H7 (cell line): ENCODE data around the genes ACRV1 and CDON.

GRCh38 chr11:125335034-125335586 is 161.0 kb downstream of the FEZ1 start:
- RAMPAGE, long total RNA = no peak

DNA sequence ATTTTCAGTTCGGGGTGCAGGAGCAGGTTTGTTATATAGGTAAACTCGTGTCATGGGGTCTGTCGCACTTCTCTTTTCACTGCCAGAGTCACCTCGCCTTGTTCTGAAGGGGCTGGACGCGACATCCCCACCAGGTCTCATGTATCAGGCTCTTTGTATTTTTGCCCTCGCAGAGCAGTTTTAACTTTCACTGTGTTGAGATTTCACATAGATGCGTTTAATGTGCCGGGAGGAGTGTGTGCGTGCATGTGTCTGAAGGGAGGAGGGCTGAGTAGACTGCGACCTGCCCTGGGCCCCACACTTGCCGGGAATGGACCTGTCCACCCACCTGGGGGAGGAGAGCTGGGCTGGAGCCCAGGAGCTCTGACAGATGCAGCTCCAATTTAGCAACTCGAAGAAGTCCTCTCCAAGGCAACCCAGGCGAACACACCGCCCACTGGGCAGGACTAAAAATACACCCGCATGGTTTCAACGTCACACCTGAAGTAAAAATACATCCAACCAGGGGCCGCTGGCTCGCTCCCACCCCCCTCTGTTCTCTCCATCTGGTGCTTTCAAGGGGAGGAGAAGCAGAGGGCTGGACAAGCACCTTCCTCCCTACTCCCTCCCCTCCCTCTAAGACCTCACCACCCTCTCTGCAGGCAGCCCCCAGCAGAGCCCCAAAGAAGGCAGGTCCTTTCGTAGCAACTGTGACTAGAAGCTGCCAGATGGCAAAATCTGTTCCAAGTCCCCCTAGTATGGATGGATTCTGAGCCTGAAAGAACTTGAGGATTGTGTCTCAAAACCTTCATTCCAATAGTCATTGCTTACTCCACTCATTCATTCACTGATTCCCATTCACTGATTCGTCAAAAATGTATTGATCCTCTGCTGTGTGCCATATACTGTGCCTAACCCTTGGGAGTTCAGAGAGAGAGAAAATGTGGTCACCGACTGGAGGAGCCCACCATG is 119.9 kb downstream of the FEZ1 start:
- RAMPAGE, long total RNA = no peak

DNA sequence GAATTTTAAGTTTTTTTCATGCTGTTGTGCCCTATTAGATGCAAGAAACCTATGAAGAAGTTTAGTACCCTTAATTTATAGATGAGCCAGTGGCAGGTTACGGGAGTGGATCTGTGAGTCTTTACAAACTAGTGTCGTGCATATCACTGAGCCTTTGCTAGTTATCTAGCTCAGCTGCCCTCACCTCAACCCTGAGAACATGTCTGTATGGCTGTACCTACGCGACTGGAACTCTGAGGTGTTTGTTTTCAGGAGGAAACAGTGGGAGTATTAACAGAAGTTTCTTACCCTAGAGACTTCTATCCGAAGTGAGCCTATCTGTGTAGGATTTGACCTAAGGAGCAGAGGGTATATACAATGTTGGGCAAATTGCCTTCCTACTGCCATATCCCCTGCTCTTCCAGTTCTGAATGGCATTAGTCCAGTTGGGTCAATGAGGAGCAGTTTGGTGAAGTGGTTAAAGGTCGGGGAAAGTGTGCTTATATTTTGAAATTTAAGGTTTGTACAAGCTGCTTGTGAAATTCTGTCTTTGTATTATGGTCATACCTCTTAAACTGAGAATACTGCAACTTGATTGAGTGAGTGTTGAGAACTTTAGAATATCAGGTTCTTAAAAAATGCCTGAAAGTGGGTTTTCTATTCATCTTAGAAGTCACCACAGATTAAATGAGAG is 1.6 kb downstream of the EI24 start:
- RAMPAGE, long total RNA = no peak

- RAMPAGE, long total RNA = no peak
Observed at GRCh38 chr11:125572148-125572704, 2.9 kb downstream of the EI24 start.

- RAMPAGE, long total RNA = no peak
Observed at GRCh38 chr11:125680718-125681246, at the start of gene ACRV1. Gene ACRV1 (minus strand): TSS chr11:125680847.

DNA sequence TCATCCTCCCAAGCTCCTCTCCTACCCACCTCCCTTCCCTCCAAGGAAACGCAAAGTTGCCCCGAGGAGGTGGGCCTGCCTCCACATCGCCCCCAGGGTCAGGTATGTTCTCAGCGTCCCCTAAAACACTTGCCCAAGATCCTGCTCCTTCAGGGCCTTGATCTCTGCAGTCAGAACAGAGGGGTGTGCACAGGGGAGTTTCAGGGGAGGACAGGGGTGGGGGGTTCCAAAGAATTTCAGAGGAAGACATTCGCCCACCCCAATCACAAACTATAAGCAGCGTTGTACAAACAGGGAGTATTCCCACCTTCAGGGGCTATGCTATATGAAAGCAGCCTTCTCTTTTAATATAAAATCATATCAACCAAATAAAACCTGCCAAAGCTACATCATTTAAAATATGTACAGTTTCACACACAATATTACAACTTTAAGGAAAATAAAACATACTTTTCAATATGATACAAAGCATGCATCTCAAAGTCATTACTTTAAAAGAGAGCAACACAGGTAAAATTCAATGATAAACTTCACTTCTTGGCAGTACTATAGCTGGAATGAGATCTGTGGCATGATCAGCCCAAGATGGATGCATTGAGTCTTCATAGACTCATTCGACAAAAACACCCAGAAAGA is 11.4 kb downstream of the VSIG10L2 start:
- RAMPAGE, long total RNA = no peak

DNA sequence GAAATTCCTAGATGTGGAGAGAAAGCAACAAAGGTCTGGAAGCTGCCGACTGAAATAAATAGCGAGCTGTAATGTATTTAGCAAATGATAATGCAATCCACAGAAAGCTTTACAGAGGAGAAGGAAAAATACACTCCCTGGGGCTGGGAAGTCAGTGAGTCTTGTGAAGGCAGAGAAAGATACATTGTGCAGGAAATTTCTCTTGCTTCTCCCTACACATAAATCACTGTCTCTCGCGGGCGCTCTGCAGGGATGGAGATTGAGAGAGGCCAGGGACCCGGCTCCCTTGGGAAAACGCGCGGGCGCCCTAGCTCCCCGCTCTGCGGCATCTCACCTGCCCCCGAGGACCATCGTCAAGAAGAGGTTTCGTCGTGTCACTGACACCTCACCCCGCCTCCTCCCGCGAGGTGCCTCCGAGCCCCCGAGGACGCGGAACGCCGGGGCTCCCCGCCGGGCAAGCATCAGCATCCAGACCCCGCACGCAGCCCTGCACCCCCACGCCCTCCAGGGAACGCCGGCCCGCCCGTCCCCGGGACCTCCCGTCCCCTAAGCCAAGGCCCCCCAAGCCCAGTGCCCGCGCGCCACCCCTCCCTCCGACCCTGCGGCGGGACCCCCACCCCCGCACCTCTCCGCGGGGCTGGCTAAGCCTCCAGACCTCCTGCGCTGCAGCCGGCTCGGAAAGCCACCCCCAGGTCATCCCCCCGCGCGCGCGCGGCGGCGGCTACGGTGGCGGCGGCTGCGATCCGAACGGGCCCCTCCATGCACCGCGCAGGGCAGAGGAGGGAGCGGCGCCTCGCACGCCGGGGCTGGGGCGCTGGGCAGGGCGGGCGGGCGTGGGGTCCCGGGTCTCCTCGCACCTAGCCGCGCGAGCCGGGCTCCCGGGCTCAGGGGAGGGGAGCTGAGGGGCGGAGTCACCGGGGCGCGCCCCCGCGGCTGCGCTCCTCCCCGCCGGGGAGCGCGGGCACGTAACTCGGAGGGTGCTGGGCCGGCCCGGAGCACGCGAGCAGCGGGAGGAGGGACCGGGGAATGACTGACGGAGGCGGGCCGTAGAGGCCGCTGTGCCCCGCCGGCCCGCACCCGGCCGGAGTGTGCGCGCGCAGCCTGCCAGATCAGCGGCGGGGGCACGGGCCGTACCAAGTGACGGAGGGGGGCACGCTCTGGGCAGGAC is at the start of gene CDON:
Gene CDON (minus strand): TSS at position 913 of the 1,168 bp plus-strand sequence.
- RAMPAGE, long total RNA = no peak

GRCh38 chr11:126132155-126132719 is 69.6 kb upstream of the CDON start:
- RAMPAGE, long total RNA = no peak

DNA sequence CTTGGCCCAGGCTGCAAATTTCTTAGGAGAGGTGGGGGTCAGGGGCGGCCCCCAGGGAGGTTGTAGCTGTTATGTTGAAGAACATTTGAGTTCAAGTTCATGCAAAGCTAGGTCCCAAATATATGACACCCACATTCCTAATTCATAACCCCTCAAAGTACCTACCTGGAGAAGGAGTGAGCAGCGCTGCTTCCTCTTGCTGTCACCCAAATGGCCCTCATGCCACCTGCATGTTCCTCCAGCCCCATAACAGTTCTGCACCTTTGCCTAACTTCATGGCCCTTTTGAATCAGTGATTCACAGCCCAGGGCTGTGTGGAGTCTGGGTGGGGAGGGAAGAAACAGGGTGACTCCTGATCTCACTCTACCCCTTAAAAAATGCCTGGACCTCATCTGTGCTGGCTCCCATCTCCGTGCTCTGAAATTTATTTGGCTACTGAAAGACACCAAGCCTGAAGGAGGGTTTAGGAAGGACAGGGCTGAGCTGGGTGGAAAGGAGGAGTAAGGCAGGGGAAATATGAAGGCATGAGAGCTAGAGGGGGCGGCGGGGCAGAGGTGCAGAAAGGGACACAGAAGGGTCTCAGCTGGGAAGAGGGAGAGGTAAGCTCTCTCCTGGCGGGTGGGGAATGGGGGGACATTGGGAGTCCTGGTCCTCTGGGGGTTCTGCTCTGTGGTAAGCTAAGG is 71.4 kb downstream of the RPUSD4 start:
- RAMPAGE, long total RNA = no peak

DNA sequence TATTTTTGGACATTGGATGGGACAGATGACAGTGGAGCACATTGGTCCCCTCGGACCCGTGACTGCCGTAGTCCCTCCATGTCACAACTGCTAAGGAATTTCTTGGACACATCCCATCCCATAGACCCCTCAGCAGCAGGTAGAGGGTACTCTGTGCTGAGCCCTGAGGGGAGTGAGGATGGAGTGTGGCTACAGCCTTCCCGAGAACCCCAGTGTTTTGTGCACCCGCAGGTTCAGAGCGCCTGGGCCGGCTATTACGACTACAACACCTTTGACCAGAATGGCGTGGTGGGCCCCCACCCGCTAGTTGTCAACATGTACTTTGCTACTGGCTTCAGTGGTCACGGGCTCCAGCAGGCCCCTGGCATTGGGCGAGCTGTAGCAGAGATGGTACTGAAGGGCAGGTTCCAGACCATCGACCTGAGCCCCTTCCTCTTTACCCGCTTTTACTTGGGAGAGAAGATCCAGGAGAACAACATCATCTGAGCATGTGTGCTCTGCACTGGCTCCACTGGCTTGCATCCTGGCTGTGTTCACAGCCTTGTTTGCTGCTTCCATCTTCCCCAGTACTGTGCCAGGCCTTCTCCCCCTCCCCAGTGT is 5.6 kb upstream of the TIRAP start:
- RAMPAGE, long total RNA = no peak

GRCh38 chr11:126282084-126282697 is 702 bp upstream of the TIRAP start:
- RAMPAGE, long total RNA = no peak

- RAMPAGE, long total RNA = no peak
Observed at GRCh38 chr11:126331959-126332903, 23.3 kb upstream of the ST3GAL4 start.

DNA sequence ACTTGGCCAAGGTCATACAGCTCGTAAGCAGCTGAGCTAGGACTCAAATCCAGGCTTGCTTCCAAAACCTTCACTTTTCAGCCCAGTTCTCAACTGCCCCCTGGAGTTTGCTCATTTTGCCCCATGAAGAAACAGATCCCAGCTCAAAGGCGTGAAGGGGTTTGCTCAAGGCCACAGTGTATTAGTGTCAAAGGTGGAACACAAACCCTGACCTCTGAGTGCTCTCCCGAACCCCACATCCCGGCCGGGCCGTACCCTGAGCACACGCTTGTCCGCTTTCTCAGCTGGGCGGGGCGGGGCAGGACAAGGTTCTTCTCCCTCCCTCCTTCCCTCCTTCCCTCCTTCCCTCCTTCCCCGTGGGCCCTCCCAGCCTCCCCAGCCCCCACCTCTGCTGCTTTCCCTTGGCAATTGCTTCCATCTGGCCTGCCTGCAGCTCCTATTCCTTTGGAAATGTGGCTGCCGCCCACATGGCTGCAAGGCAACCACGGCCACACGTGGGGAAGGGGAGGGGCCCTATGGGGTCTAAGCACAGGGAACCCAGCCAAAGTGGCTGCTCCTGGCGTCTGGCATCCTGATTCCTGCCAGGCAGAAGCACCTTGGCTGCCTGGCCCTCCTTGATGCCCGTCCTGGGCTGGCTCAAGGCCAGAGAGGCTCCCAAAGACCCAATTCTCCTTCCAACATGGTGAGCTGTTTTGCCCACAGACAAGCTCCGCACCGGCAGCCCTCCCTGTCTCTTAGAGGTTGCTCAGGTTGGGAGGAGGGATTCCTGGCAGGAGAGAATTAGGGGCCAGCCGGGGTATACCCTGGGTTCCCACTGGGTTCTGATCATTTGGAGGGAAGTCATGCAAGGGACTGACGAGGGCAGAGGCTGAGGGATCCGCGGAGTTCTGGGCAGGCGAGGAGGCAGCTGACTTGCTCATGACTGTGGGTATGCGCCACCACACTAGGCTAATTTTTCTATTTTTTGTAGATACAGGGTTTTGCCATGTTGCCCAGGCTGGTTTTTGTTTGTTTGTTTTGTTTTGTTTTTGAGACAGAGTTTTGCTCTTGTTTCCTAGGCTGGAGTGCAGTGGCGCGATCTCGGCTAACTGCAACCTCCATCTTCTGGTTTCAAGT is 4.3 kb downstream of the ST3GAL4 start:
- RAMPAGE, long total RNA = no peak

DNA sequence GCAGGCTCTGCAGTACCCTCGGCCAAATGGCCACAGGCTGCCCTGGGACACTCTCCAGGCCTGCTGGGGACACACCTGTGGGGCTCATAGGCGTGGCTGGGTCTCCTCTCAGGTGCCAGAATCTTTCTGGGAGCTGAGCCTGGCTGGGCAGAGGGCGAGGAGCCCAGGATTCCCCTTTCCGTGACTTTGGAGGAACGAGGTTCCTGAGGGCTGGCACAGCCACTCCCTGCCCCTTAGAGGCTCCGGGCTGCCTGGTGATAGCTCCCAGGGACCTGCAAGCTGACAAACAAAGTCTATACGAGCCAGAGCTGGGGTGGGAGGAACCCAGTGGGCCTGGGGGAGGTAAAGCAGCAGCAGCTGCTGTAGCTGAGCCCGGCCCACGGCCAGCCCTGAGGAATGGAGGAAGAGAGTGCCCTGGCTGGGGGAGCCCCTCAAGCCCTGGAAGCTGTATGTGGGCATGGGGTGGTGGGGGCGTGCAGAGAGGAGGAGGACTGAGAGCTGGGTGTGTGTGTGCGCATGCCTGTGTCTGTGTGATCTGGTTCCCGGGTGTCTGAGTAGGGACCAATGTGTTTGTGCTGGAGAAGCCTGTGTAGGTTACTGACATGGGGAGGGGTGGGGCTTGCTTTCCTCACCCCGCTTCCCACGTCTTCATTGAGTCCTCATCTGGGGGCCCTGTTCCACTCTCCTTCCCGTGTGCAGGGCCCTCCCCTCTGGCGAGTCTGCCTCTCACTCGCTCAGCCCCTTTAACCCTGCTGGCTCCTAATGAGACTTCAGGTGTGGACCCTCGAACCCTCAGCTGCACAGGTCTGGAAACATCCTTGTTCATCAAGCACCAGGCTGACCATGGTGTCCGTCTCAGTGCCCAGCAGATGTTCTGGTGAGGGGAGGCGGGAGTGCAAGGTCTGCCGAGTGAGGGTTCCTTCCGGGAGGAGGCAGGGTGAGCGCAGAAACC is 10.7 kb downstream of the ST3GAL4 start:
- RAMPAGE, long total RNA = no peak

- RAMPAGE, long total RNA = no peak
Observed at GRCh38 chr11:126426823-126427222, 71.3 kb downstream of the ST3GAL4 start.

DNA sequence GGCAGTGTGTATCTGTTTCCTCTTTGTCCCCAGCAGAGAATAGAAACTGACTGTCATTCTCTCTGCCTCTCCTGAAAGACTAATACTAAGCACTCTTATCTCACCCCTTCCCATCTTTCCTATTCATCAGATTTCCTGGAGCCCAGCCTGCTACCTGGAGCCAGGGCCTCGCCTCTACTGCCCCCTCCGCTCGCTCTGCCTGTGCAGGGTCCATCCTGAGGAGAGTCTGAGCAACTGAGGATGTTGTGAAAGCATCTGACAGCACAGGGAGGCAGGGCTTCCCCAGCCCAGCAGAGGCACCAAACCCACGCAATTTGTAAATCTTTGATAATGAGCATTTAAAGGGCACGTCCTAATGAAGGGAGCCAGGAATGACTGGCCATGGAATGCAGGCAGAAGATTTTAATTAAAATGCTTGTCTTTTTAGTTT is 273.2 kb downstream of the ST3GAL4 start:
- RAMPAGE, long total RNA = no peak

DNA sequence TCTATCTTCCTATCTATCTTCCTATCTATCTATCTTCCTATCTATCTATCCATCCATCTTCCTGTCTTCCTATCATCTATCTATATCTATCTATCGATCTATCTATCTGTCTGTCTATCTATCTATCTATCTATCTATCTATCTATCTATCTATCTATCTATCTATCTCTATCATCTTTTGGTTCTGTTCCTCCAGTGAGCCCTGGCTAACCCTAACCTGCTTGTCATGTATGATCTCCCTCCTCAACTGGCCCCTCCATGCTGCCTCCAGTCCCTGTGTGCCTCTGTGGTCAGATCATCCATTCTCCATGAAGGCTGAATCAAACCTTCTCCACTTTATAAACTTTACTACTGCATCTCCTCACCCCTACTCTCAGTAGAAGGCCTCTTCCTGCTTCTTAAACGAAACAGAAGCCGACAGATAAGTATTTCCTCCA is 78.5 kb downstream of the KIRREL3 start:
- RAMPAGE, long total RNA = no peak

DNA sequence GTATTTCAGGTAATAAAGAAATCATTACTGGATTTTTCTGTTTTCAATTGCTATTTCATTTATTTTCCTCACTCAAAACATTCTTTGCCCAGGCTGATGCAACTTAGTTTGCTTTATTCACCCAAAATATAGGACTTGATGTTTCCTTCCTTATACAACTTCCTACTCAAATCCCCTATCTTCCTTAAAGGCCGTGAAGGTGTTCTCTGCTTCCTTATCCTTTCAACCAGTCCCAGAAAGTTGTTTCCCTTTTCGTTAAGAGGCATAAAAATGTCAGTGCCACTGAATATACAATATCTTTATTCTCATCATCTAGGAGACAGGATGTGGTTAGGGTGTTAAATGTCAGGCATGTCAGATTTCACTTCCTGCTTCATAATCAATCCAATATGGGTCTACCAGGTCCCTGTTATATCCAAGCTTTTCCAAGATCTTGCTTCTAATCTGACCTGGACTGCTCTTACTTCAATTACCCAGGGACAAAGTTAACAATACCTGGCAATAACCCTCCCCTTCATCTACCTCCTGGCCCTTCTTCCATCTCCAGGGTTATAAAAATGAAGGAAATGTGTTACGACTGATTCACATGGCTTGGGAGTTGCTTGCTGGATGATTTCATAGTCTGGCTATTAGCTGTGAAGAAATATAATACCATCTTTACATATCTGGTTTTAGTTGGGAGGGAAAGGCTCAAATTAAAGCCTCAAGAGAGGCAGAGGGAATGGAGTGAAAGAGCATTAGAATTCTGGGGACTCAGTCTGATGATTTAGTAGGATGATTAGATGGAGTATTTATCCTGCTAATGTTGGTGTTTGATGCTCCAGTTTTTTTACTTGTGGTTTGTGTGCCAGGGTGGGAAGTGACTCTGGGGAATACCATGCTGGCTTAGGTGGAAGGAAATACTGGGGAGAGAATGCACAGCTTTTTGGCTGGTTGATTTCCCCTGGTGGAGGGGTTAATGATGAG is 534.4 kb downstream of the ETS1 start:
- RAMPAGE, long total RNA = no peak

DNA sequence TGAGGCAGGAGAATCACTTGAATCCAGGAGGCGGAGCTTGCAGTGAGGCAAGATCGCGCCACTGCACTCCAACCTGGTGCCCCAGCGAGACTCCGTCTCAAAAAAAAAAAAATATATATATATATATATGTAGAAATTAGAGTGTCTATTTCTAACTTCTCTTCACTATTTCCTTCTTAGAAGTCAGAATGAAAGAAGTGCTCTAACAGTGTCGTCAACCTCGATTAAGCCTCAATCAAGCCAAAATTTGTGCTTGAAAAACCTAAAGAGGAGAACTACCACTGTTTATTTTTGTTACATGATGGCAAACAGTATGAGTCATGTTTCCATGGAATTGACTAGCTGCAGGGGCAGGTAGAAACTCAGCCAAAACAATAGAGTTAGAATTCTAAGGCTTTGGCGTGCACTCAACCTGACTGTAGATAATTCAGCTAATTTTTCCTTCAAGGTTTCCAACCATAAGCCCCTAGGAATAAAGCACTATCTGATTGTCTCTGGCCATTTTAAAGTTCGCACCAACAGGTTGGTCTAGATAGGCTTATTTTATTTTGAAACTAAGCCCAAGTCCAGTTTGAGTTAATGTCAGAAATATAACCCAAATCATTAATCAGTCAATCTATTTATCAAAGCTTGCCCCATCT is 415.9 kb downstream of the ETS1 start:
- RAMPAGE, long total RNA = no peak

- RAMPAGE, long total RNA = no peak
Observed at GRCh38 chr11:128208022-128208324, 379.4 kb downstream of the ETS1 start.